Cardiac ventricle fibroblast (primary cell): ENCODE measurements around the gene SPANXB1.

GRCh38 chrX:136044627-136045468, 59.6 kb downstream of the SLC9A6 start:
- RAMPAGE, long total RNA: no peak

DNA sequence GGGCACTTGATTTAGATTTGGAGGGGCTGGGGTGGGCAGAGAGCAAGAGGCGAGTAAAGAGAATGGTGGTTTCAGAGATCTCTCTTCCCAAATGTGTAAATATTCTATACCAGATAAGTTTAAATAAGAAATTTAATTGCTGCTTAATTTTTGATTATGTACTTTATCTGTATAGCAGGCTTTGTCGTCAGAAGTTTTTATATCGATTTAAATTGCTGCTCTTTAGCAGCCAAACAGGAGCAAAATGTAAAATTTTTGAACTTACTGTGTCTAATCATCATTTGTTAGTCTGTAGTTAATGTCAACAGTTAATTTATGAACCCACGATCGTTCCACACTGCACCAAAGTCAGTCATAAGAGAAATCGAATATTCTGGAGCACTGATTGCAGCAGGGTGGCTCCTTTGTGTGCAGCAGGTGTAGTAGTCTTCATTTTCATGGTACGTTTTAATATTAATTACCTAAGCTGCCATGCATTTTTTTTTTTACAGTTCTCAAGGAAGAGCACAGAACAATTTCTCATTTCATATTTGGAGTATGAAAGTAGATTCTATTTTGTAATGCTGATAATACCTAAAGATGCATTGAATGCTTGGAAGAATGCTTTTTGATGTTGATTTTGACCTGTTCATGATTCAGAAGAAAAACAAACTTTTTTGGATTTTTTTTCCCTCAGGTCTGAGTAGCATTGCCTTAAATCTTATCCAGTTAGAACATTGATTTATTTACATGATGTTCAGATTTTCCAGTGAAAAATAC, 60.4 kb downstream of the SLC9A6 start:
- RAMPAGE, long total RNA: no peak

DNA sequence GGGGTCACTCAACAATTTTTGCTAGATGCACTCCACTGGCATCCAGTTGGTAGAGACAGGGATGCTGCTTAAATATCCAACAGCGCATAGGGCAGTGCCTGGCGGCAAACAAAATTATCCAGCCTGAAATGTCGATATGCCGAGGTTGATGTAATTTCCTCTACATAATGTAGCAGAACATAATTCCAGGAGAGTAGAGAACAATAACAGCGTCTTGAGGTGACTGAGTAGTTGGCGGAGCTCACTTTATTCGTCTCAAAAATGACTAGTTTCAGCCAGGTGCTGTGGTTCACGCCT, 45.7 kb upstream of the FHL1 start:
- RAMPAGE, long total RNA: no peak

- RAMPAGE, long total RNA: no peak
Observed at GRCh38 chrX:136156491-136157106, 40.2 kb upstream of the FHL1 start.

DNA sequence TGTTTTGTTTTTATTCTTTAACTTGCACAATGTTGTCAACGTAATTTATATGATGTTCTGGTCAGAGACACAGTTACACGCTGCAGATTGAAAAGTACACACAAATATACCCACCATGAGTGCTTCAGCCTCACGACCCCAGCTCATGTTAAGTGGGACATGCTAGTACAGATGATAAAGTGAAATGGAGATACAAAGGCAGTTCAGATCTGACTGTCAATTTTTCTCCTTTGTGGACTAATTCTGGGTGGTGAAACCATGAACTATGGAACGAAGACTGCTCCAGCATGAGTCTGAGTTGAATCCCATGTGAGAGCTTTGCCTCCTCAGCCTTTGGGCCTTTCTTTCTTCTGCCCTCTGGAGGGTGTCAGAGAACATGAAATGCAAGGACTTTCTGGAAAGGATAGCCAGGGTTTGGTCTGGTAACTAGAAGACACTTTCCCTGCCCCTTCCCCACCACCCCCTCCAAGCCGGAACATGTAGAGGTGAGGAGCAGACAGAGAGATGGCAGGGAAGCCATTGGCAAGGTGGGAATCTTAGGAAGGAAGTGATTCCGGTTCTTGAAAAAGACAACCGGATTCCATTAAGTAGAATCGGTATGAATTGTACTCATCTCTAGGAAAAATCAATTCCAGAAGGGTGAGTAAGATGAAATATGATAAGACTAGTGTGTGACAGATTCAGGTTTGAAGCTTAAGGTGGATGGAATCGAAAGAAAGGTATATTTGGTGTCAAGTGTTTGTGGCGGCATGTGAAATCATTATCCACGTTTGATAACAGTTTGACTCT, 30.6 kb upstream of the FHL1 start:
- RAMPAGE, long total RNA: no peak

DNA sequence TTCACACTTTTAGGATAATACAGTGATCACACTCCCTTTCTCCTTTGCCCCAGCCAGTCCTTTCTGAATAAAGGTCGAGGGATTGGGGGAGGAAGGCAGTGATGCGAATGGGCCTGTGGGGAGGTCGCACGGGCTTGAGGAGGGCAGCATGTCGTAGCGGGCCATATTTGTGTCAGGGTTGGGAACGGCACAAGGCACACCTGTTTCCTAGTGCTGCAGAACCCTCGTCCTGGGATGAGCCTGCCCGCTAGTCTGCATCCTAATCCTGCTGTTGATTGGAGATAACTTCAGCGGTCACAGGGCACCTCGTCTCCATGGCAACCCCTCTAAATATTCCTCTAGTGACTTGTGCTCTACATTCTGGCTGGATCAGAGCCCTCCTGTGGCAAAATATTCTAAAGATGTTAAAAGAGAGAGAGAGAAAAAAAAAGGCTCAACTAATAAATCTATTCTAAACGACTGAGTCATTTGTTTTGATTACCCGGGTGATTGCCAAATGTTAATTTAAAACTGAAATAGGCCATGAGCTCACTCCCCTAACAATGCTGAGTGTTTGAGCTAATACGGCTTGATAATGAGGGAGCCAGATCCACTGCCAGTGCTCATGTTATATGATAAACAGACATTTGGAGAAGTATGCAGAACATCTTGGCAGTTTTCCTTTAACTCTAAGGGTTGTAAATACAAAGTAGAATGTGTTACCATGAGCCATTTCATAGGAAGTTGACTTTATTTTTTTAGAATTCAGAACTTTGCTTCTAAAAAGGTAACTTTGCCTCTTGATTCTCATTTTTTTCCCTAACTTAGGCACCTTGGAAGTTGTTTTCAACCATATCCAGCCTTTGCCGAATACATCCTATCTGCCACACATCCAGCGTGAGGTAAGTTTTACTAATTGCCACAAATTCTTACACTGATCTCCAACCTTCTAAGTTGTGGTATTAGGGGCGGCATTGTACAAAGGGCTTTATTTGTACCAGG, 27.5 kb upstream of the FHL1 start:
- RAMPAGE, long total RNA: no peak

GRCh38 chrX:136175826-136176968, 20.6 kb upstream of the FHL1 start:
- RAMPAGE, long total RNA: no peak

DNA sequence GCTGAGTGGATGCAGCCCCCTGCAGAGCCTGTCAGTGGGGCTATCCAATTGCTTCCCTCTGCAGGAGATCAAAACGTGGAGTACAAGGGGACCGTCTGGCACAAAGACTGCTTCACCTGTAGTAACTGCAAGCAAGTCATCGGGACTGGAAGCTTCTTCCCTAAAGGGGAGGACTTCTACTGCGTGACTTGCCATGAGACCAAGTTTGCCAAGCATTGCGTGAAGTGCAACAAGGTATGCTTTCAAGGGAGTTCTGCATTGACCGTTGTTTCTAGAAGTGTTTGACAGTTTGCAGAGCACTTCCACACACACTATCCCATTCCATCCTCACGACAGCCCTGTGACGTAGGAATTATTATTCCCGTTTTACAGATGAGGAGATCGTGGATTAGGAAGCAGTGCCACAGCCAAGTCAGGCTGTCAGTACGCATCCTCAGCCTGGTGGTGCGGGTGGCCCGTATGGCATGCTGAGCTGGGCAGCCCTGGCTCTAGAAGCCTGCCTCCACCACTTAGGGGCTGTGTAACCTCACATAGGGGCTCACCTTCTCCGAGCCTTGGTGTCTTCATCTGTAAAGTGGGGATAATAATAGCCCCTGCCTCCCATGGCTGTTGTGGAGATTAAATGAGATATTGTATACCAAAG, 11.0 kb downstream of the FHL1 start:
- RAMPAGE, long total RNA: no peak

DNA sequence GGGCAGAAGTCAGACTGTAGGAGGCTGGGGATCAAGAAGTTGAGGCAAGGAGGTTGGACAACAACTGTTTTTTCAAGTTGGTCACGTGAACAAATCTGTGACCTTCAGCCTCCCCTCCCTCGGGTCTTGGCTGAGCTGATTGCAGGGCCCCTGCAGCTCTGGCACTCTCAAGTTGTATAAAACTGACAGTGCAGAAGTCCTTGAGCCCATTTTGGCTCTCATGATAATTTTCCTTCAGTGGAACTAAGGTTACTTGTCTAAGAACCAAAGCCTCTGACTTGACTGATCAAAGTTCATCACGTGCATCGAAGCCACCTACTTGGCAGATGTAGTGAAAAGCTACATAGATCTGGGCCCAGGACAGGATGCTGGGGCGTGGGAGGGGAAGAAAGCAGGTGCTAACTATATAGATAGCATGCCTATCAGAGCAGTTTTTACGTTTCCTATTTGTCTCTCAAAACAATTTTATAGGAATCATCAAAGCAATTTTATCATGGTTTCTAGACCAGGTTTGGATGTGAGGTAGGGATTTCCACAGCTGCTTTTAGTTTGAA, 1.4 kb upstream of the CD40LG start:
- RAMPAGE, long total RNA: no peak

DNA sequence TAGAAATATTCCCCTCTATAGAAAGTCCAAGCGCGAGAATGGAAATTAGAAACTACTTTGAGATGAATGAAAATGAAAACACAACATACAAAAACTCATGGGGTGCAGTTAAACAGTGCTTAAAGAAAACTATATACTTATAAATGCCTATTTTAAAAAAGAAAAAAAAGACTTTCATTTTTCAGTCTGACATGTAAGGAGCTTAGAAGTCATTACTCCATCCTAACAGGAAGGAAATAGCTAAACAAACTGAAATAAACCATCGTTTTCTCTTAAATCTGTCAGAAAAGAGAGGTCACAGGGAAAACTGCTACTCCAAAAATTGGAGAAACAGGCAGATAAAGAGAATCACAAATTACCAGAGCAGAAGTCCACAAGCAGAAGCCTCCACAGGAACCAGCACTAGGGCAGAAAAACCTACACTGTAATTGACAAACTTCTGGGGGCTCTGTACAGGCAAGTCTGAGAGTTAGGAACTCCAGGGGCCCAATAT, 65.5 kb downstream of the ARHGEF6 start:
- RAMPAGE, long total RNA: no peak

GRCh38 chrX:136880832-136881213, 298 bp upstream of the RBMX start:
- RAMPAGE, long total RNA: no peak

DNA sequence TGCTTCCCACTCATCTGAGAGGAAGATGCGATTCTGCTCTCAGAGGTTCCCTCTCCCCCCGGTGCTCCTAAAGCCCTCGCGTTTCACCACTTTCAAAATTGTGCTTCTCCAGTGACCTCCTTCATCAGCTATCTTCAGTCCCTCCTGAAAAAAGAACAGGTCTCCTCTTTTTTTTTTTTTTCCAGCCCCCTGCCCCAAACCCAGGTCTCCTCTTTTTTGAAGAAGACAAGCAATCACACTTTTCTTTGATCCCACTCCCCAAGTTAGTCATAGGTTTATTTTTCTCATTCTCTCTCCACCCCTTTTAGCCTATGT, 432.0 kb downstream of the ZIC3 start:
- RAMPAGE, long total RNA: no peak

DNA sequence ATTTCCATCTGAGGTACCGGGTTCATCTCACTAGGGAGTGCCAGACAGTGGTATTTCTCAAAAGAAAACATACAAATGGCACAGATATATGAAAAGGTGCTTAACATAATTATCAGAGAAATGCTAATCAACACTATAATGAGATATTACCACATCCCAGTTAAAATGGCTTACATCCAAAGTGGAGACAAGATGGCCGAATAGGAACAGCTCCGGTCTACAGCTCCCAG, 66.5 kb upstream of the FGF13 start:
- RAMPAGE, long total RNA: no peak

GRCh38 chrX:138990490-138990951, 279.0 kb upstream of the FGF13 start:
- RAMPAGE, long total RNA: no peak

- RAMPAGE, long total RNA: no peak
Observed at GRCh38 chrX:139213169-139213819, 317.2 kb upstream of the F9 start.

DNA sequence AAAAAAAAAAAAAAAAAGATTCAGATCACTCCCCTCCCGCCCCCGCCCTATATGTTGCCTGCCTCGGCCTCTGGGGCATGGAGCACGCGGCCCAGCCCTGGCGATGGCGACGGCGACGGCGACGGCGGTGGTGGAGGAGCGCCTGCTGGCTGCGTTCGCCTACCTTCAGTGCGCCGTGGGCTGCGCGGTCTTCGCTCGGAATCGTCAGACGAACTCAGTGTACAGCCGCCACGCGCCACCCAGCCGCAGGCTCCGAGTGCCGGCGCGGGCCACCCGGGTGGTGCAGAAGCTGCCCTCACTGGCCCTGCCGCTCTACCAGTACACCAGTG, 83.8 kb upstream of the F9 start:
- RAMPAGE, long total RNA: no peak

- RAMPAGE, long total RNA: no peak
Observed at GRCh38 chrX:139908045-139908530, 24.8 kb downstream of the ATP11C start.

- RAMPAGE, long total RNA: no peak
Observed at GRCh38 chrX:141002506-141002748, at the start of gene SPANXB1. Gene SPANXB1 (plus strand): TSS chrX:141002594.

DNA sequence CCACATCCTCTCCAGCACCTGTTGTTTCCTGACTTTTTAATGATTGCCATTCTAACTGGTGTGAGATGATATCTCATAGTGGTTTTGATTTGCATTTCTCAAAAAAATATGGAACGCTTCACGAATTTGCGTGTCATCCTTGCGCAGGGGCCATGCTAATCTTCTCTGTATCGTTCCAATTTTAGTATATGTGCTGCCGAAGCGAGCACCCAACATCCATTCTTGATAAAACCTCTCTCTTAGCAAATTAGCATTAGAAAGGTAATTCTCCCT, 59.1 kb downstream of the LDOC1 start:
- RAMPAGE, long total RNA: no peak

DNA sequence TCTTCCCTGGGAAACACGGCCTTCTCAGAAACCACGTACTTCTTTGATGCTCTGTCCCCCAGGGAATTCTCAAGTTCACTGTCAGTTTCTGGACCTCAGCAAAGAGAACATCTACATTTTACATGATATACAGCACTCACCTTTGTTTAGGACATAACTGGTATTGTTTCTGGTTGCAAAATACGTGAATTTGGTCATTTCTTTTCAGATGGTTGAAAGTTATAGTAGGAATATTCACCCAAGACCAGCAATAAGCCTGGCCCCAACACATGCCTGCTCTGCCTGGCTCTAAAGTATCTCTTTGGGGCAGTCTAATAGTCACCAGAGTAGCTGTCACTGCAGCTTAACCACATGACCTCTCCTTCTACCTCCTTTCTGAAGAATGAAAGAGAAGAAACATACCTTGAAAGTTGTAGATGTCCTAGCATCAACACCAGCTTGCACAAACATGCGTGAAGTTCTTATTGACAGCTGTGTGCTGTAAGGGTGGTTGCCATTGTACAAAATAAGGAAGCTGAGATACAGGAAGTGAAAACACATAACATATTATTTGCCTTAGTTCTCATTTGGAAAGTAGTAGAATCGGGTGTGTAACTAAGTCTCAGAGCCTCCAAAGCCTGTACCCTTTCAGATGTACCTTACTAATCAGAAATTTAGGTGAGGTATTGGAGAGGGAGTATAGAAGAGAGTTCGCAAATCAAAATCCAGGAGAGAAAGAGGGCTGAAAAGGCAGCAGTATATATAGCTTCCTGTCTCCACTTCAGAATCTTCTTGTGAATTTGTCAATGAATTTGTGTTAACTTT, 48.2 kb upstream of the SPANXN4 start:
- RAMPAGE, long total RNA: no peak